Hair follicle dermal papilla cell (primary cell): Measurements from ENCODE around the genes LBH and YIPF4.

DNA sequence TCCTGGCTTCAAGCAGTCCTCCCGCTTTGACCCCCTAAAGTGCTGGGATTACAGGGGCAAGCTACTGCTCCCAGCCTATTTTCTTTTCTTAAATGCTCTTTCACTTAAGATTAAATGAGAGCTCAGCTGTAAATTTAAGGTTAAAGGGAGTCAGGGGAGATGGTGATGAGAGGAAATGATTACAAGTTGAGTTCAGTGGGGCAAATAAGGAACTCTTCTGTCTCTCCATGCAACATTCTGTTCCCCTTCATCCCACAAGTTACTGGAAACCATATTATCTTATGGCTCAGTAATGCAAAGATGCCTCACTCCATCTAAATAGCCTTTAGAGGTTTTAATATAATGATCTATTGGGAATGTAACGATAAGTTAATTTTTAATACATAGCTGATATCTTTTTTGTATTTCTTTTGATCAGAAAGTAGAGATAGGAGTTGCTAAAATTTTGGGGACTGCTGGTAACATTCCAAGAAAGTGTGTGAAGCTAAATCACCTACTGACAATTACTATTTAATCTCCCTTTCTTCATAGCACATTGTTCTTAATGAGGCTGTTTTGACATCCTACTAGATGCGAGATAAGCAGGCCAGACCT, 24.1 kb downstream of the PPP1CB start:
- CAGE, long polyA plus RNA = no peak

DNA sequence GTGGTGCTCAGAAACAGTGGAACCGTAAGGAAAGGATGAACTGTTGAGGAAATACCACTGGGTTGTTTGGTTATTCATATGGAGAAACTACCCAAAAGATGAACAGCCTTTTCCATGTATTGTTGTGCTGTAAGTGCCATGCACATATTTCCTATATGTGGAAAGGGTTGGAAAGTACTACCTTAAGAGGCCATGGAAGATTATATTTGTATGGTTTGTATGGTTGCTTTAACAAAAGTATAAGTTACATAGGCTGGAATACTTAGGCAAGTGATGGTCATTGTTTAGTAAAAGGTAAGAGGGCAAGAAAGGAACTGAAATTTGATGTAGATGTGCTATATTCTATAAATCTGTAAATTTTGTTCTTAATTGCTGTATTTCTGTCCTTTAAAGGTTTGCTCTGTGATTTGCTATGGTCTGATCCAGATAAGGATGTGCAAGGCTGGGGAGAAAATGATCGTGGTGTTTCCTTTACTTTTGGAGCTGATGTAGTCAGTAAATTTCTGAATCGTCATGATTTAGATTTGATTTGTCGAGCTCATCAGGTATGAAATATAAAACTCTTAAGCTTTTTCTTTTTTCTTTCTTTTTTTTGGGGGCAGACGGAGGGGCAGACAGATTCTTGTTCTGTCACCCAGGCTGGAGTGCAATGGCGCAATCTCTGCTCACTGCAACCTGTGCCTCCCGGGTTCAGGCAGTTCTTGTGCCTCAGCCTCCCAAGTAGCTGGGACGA, 22.2 kb upstream of the SPDYA start:
- CAGE, long polyA plus RNA = no peak

DNA sequence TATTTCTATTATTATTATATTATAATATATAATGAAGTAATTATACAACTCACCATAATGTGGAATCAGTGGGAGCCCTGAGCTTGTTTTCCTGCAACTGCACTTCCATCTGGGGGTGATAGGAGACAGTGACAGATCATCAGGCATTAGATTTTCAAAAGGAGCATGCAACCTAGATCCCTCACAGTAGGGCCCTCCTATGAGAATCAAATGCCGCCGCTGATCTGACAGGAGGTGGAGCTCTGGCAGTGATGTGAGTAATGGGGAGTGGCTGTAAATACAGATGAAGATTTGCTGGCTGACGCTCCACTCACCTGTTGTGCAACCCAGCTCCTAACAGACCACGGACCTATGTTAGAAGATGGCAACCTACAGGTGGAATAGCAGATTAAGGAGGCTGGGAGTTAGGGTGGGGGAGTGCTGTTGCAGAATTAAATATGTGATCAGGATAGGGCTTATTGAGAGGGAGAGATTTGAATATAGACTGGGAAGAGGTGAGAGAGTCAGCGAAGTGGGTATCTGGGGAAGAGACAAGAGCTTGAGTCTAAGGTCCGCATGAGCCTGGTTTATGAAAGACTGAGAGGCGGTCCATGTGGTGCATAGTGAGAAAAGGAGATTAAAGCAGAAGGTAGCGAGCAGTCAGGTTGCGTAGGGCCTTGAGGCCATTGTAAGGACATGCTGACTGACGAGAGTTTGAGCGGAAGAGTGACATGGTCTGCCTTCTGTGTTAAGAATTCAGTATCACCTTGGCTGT, 31.4 kb upstream of the TOGARAM2 start:
- CAGE, long polyA plus RNA = no peak

DNA sequence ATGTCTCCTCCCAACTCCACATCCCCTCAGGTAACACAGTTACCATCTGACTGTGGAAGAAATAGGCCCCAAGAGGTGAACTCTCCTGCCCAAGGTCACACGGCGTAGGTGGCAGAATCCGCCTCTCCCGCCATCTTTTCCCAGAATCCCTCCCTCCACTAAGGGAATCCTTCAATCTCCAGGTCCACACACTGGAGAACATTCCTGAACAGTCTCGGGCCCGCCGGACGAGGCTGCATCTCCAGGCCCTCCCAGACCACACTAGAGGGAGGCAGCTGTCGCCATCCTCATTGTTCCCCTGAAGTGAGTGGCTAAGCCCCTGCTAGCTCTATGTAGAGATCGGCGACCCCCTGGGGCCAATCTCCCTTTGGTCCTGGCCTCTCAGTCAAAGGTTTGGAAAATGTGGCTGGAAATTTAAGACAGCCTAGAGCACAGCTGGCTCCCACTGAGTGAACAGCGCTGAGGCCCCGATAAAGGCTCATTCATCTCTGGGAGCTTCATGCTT, 360.1 kb downstream of the CLIP4 start:
- CAGE, long polyA plus RNA = no peak

DNA sequence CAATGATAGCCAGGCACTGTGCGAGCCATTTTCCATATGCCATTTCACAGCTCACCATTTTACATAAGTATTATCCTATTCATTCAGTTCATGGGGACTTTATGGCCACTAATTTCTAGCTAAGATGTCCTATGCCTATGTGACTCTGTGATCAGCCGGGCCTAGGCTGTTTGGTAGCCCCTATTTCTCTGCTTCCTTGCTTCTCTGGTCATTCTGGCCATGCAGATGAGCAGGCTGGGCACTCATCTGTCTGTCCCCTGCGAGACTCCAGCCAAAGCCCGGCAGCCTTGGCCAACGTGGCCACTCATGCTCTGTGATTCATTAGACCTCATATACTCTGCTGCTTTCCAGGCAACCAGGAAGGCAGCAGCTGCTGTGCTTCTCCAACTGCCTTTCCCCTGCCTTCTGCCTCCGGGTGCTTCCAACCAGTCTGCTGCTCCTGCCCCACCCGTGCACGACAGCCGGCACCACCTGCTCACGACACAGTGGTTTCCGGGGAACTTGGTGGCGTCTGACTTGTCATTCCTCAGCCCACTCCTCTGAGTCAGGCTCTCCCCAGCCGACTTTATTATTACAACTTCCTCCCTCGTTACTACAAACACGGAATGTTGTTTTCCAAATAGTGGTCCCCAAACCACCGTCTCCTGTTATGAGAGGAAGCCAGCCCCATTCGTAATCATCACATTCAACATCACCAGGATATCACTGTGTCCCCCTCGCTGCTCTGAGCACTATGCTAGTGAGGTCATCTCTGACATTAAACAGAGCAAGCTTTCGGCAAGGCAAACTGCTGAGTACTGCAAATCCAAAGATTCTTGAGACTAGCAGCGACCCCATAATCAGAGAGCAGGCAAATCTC, 392.5 kb downstream of the ALK start:
- CAGE, long polyA plus RNA = no peak

DNA sequence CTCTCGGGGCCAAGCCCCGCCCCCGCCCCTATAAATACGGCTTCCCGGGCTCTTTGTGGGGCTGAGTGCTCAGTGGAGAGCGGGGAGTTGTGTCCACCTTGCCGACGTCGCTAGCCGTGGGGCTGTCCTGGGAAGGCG, at the start of gene LBH:
Gene LBH, plus strand, starts transcription at position 61 of the 138 bp plus-strand sequence.
- CAGE, long polyA plus RNA = no peak

DNA sequence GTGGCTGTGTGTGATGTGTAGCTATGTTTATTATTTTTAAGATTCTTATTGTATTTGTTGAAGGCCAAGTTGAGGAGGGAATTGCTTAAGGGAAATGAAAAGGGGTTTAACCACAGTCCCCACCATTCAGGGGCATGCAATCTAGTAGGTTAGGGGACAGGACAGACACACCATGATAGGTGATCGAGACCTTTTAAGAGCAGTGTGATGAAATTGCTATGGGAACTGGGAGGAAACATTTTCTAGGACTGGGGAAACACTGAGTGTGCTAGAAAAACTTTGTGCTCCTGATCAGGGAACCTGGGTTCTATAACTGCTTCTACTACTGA, 535 bp upstream of the LCLAT1 start:
- CAGE, long polyA plus RNA = no peak

DNA sequence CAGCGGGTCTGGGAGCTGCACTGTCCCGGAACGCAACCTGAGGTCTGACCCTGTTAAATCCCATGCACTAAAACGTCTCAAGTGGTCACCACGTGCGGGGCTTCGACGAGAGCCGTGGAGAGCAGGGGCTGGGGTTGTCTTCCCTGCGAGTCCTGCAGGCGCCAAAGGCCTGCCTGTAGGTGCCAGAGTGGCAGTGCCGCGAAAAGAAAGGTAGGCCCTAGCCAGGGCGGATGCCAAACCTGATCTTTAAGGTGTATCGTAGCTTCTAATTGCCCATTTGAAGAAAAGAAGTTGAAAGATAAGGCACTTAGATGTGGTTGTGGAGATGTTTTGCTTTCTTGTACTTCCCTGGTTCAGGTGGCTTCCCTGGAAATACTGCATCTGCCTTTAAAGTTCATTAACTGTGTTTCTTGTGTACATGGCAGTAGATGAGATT, 712 bp downstream of the LCLAT1 start:
- CAGE, long polyA plus RNA = no peak

- CAGE, long polyA plus RNA = no peak
Observed at GRCh38 chr2:30641440-30642224, 165.6 kb downstream of the CAPN13 start.

DNA sequence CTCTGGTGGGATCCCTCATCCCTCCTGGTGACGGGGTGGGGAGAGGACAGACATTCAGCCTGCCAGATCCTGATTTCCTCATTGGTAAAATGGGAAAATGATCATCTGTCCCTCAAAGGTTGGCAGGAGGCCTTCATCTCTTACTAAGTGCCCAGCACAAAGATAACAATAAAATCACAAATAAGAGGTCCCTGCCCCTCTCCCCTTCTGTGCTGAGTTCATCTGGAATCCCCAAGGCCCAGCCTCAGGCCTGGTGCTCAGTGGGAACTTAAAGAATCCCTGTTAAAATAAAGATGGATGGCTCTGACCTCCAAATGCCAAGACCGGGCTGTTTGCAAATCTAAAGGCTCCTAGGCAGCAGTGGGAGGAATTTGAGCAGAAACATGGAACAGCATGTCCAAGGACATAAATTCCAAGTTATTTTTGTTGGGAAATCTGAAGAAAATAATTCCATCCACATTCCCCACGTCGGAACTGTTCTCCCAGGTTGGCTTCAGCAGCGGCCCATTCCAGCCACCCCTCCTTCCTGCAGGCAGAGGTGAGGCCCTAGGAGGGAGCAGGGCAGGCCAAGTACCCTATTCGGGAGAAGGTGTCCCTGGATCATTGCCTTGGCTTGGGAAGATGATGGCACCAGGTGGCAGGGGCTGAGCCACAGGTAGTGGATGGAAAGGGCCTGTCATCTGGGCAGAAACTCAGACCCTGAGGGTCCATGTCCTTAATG, 117.2 kb downstream of the CAPN13 start:
- CAGE, long polyA plus RNA = no peak

DNA sequence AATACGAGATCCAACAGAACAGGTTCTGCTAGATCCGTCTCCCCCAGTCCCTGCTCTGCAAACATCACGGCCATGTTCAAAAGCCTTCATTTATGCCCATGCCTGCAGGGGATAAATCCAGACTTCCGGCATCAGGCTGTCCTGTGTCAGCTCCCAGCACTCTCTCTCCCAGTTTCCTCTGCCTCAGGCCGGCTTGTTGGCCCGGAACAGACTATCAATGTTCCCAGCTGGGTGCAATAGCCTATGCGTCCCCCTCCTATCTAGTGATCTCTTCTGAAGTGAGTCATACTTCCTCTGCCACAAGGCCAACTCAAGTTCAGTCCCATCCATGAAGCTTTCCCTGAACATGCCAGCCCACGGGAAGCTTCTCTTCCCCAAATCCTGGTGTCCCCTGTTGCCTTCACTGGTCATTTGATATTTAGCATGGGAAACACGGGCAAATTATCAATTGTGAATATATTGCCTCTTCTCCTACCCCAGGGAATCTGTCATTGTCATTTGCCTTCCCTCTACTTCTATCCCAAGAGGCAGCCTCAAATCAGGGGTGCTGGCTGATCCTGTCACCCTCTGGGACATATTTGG, 51.1 kb downstream of the CAPN13 start:
- CAGE, long polyA plus RNA = no peak

GRCh38 chr2:32197616-32198040, 32.0 kb downstream of the SLC30A6 start:
- CAGE, long polyA plus RNA = no peak

- CAGE, long polyA plus RNA = no peak
Observed at GRCh38 chr2:32277489-32278817, at the start of gene YIPF4. YIPF4 (plus strand) TSS chr2:32277904.

DNA sequence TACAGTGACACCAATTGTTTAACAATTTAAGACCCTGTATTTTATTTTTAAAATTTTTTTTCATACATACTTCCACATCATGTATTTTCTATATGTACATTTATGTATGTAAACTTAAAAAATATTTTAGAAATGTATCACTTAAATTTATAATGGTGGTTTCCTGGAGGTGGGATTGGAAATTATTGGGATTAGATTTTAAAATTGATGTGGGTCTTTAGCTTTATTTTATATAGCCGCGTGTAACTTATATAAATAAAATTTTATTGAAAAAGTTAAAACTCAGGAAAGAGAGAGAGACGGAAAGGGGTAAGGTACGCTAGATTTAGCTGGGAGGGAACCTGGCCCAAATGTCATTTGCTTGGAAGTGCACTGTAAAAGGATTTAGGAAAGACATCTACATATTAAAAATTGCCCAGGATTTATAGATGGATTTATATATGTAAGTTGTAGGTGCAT, 41.7 kb downstream of the BIRC6 start:
- CAGE, long polyA plus RNA = no peak

DNA sequence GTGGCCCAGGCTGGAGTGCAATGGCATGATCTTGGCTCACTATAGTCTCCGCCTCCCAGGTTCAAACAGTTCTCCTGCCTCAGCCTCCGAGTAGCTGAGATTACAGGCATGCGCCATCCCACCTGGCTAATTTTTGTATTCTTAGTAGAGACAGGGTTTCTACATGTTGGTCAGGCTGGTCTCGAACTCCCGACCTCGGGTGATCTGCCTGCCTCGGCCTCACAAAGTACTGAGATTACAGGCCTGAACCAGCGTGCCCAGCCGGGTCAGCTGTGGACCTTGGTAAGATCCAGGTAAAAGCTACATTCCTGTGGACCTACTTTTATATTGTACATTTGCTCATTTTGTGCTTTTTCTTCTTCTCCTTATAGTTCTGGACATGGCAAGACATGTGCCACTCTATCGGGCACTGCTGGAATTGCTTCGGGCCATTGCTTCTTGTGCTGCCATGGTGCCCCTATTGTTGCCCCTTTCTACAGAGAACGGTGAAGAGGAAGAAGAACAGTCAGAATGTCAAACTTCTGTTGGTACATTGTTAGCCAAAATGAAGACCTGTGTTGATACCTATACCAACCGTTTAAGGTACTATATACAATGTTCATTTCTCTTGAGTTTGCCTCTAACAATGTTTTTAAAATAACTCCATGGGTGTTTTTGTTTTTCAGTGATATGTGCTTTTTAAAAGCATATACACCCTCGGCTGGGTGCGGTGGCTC, 52.9 kb upstream of the TTC27 start:
- CAGE, long polyA plus RNA = no peak

DNA sequence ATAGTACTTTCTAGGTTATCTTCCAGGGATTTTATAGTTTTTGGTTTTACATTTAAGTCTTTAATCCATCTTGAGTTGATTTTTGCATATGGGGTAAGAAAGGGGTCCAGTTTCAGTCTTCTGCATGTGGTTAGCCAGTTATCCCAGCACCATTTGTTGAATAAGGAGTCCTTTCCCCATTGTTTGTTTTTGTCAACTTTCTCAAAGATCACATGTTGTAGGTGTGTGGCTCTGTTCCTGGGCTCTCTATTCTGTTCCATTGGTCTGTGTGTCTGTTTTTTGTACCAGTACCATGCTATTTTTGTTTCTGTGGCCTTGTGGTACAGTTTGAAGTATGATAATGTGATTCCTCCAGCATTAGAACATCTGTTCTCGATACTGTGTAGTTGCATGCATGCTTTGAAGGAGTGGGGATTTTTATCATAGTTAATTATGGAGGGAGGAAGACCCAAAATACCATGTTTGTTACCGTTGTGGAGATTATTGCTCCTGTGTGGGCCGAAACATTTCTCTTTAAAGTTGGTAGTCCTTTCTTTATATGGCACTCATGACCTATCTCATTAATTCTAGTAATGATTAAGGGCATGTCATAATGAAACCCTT, 87.4 kb downstream of the TTC27 start:
- CAGE, long polyA plus RNA = no peak

DNA sequence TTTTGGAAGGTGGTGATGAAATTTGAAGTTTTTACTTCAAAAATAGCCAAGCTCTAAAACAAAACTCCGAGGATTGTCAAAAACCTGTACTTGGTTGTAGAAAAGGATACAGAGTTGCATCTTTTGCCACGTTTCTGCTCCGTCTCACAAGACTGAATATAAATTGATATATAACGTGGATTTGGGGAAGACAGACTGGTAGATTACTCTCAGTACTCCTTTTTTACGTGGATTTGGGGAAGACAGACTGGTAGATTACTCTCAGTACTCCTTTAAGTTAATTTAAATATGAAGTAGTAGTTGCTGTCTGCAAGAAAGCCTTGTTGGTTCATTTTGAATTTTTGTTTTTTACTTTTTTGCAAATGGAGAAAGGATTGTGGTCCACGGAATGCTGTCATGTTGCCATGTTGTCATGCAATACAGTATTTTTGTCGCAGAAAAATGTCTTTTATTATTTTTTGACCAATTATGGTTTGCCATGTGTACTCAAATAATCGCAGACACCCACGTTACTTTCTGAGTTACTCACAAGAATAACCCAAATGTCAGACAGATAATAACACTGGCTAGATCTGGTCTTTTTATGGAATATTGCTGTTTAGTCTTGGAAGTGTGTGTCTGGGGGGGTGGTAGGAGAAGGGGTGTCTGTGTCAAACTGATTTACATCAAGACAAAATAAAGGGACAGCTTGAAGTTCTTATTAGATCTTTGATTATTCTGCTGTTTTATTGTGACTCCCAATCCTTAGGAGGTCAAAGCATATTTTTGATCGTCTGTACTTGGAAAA, 188.8 kb downstream of the LTBP1 start:
- CAGE, long polyA plus RNA = no peak

GRCh38 chr2:33210433-33211192, 263.9 kb downstream of the LTBP1 start:
- CAGE, long polyA plus RNA = no peak

- CAGE, long polyA plus RNA = no peak
Observed at GRCh38 chr2:33336296-33336871, 140.1 kb upstream of the RASGRP3 start.

DNA sequence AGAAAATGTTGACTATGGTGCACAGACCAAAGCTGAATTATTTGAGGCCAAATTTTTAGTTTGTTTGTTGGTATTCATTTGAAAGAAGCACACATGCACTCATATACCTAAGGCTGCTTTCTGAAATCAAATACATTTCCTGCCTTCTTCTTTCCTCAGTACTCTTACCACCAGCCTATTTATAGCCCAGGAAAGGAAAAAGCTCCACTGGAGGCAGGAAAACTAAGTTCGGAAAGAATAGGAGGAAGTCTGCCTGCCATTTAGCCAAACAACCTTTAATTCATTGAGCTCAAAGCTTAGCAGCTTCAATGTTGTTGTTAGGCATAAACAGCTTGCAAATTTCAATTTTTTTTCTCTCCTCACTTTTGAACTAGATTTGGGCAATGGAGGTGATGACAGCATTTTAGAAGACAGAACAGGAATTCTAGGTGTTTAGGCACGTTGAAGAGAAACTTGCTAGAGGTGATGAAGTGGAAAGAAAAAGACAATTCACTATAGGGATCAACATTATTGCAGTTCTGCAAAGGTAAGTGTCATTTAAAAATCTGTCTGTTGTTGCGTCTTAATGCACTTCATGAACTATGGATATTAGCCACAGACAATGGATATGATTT, 40.3 kb upstream of the RASGRP3 start:
- CAGE, long polyA plus RNA = no peak